ENCODE measurements around the gene SERPINB13.

GRCh38 chr18:61876980-61877645 lies 15.7 kb downstream of the RNF152 start:
- PRO-cap = no peak

GRCh38 chr18:62089205-62089653 lies 97.6 kb downstream of the PIGN start:
- PRO-cap = no peak

DNA sequence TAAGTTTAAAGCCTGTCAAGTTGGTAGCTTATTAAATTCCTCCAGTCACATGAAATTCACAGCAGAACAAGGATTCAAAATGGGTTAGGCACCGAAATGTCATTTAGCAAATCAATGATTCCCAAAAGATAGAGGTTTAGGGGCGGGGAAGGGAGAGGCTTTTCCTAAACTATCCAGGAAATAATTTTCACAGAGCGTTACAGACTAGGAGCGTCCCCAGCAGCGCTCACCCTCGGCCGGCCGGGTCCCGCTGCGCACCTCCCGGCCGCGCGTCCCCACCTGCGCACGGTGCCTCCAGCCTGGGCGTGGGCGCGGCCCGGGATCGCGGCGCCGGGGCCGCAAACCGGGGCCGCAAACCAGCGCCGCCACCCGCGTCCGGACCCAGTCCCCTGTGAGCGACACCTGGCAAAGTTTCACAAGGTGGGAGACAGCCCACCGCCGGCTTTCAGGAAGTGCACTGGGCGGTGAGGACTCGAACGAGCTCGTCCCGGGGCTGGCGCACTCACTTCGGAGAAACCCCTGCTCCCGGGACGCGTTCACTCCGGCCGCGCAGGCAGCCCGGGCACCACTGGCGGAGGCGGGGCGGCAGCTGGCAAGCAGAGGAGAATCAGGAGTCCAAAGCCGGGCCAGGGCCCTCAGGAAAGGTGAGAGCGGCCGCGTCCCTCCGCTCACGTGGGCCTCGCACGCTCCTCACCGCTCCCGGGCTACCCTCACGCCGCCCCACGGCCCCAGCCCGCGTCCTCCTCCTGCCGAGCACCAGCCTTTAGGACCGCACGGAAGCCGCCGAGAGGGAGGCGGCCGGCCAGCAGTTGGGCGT lies 535 bp upstream of the ZCCHC2 start:
- PRO-cap = bidirectional peak, plus-strand start outside the sequence, minus-strand start at position 759 of the sequence

DNA sequence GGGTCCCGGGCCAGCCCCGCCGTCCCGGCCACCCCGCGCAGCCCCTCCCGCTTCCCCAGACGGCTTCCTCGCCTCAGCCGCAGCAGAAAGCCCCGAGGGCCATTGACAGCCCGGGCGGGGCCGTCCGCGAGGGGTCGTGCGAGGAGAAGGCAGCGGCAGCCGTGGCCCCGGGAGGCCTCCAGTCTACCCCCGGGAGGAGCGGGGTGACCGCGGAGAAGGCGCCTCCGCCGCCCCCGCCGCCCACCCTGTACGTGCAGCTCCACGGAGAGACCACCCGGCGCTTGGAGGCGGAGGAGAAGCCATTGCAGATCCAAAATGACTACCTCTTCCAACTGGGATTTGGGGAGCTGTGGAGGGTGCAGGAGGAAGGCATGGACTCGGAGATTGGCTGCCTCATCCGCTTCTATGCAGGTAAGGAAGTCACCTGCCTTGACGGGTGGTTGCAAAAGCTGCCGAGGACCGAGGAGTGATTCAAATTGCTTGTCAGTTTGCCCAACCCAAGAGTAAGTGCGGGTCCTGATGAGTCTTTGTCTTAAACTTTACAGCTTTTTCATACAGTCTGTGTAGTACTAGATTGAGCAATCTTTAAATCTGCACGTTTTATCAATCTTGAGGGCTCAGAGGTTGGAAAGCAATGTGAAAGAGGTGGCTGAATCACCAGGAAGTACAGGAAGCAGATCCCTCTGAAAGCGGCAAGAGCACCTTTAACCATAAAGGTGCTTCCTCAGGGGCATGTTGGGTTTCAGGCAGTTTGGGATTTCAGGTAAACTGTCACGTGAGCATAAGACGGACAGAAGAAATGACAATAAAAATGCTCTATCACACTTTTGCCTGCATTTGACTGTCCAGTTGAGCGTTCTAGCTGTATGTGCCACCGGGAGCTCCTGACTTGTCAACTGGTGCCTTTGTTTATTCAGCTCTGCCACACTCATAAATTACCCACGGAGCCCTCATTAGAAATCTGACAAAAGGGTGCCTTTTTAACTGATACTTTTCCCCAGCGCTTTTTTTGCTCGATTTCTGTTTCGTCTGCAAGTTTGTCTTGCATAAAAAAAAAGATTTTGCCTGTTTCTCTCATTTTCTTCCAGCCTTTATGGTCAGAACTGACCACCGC lies 1.9 kb downstream of the PHLPP1 start:
- PRO-cap = bidirectional peak, plus-strand start at position 187 of the sequence, minus-strand start at position 69 of the sequence; unidirectional peak, minus-strand start at position 892 of the sequence

DNA sequence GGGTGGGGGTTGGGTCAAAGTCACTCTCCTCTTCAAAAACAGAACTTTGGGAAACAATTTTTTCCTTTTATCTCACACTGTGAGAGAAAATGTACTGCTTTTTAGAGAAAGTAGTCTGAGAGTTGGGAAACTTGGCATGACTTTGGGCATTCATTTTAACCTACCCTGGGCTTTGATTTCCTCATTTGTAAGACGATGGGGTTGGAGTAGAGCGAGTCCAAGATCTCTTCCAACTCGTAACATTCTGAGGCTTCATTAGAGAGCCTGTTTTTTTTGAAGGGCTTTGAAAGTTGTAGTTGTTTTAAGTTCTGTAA lies 8.3 kb downstream of the PHLPP1 start:
- PRO-cap = unidirectional peak, plus-strand start at position 190 of the sequence

DNA sequence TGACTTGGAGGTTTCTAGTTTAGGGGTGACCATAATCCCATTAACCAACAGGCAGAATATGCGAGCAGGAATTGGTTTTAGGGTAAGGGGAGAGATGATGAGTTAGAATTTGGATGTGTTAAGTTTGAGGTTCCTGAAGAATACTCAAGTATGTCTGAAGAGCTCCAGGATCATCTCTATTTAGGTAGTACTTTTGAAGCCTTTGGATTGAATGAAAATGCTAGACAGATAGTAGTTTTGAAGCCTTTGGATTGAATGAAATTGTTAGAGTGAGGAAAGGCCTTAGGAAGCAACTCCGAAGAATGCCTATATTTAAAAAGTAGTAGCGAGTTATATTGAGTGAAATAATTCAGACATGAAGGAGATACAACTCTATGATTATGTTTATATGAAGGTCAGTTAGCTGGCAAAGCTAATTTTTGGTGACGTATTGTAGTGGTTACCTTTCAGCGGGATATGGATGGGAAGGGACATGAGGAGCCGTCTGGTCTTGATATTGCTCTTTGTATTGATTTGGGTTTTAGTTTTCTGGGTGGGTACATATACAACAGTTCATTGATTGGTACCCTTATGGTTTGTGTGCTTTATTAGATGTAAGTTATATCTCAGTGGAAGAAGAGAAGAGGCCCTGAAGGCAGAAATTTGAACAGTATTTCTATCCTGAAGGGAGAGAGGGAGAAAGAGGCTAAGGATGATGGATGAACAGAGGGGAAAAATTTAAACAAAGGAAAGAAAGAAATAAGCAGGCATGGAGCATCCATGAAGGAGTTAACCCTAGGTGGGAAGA lies 23.8 kb downstream of the PHLPP1 start:
- PRO-cap = no peak

- PRO-cap = no peak
Observed at GRCh38 chr18:63105730-63106525, 213.6 kb downstream of the BCL2 start.

DNA sequence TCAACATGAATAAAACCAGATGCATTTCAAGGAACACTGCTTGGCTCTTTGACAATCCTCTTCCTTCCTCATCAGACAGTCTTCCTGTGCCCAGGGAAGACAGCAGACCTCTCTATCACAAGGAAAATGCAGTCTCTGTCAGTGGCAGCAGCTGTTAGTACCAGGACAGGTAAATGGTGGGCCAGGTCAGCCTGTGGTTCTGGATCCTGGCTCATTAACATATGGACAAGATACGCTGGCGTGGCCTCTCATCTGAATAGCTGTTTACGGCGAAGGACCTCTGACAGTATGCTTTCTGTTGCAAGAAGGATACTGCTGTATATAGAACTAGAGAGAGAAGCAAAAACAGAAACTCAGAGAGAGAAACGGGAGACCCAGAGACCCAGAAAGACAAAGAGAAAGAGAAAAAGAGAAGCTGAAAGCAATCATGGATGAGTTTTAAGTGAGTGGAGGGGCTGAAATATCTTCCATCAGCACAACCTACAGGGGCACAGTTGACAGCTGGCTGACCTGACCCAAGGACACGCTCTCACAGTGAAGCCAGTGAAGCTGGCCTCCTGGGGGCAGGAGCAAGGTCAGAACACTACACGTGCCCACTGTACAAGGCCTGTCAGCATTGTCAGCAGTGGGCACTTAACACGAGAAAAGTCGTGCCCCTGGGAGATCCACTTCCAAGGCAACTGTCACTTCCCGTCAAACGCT lies 176.6 kb downstream of the BCL2 start:
- PRO-cap = no peak

- PRO-cap = no peak
Observed at GRCh38 chr18:63158943-63159619, 160.5 kb downstream of the BCL2 start.

DNA sequence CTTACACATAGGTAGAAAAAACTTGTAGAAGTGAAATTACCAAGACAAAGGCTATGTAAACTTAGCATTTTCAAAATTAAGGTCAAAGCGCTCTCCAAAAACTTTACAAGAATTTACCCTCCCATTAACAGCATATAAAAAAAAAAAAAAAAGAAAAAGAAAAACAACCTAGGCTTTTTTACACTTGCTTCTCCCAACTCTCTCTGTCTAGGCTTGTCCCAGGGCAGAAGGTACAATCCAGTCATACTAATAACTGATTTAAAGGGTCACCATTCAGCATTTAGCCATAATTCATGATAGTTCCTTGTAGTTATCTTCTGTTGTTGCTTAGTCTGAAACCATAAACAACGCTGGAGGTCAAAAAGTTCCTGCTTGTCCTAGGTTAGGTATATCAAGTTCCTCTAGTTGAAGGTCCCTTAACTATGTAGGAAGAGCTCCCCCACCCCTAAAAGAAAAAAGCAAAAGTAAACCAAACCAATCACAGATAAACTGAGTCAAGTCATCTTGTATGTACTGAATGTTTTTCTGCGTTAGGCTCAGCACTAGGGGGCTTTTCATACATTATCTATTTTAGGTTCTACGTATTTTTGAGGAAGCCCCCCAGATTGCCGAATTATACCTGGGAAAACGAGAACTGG lies 130.4 kb downstream of the BCL2 start:
- PRO-cap = no peak

GRCh38 chr18:63258553-63259897 lies 60.5 kb downstream of the BCL2 start:
- PRO-cap = no peak

DNA sequence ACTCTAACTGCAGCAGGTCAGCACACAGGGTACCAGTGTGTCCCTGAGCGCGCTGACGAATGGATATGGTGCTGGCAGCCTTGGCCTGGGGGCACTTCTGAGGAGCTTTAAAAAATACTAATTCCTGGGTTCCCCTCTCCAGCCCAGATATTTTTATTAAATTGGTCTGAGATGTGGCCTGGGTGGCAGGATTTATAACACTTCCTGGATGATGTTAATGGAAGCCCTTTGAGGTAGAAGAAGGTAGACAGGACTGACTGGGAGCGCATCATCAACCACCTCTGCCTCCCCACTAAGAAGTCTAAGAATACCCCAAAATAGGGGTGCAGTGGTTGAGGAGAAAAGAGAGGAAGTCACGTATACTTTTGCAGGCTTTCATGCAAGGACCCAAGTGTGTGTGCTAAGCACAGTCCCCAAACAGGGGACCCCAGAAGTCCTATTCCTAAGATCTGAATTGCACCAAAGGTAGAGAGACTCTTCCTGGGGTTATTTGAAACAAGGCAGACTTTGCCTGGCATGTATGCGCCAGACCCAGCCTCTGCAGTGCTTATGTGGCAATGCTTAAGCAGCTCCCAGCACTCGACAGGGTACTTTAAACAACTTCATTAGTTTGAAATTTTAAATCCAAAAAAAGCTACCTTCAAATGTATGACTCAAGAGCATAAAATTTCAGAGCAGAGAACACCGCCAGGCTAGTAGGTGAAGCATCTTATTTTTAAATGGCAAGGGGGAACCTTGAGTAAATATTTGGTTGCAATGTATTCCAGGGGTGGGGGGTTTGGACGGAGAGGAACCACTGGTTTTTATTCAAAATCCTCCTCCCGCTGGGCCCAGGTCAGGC lies 35.3 kb downstream of the BCL2 start:
- PRO-cap = no peak

GRCh38 chr18:63319264-63319621 lies 326 bp downstream of the BCL2 start:
- PRO-cap = no peak

DNA sequence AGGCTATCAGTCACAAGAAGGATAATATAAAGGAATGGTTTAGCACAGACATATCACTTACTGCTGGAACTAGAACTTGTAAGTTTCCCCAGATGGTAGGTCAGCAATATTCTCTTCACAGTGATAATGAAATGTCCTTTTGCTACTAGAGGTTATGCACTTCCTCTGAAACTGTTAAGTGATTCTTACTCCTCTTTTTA lies 19.4 kb downstream of the VPS4B start:
- PRO-cap = no peak

DNA sequence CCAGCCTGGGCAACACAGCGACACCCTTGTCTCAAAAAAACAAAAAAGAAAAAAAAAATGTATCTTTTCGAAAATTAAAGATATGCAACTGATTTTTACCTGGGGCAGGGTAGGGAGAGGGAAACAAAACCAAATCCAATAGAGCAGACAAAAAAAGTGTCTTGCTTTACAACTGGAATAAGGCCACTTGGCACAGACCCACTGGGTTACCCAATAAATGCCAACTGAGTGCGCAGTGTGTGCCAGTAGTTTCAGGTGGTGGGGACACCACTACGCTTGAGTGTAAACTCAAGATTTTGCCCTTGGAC lies 16.4 kb downstream of the VPS4B start:
- PRO-cap = no peak

GRCh38 chr18:63477714-63478550 lies 1.2 kb downstream of the SERPINB5 start:
- PRO-cap = no peak

- PRO-cap = no peak
Observed at GRCh38 chr18:63586832-63587665, at the start of gene SERPINB13. SERPINB13 (plus strand) TSS chr18:63587343.

DNA sequence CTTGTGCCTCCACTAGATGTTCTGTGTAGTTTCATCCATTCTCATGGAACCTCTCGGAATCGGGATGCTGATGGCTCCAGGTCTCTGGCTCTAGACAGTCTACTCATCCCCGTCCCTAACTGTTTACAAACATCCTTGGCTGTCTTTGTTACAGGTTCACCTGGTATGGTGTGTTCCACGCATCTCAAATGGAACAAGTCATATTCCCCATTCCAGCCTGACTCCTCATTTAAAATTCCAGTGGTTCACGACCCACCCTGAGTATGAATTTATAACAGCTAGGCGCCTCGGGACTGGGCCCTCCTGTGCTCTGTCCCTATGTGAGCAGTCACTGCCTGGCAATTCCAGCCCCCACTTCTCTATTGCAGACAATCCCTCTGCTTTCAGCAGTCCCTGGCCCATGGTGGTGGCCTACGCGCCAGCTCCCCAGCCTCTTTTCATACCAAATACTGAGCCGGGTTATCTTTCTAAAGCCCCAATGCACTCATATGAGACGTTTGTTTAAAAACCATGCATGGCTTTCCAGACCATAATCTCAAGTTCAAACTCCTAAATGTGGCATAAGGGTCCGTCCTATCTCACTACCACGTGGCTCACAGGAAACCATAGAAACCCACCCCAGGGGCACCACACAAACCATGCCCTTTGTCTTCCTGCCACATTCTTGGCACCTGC lies 1.5 kb downstream of the SERPINB8 start:
- PRO-cap = unidirectional peak, minus-strand start at position 316 of the sequence

GRCh38 chr18:63979669-63980158 lies 9.8 kb downstream of the SERPINB8 start:
- PRO-cap = no peak

DNA sequence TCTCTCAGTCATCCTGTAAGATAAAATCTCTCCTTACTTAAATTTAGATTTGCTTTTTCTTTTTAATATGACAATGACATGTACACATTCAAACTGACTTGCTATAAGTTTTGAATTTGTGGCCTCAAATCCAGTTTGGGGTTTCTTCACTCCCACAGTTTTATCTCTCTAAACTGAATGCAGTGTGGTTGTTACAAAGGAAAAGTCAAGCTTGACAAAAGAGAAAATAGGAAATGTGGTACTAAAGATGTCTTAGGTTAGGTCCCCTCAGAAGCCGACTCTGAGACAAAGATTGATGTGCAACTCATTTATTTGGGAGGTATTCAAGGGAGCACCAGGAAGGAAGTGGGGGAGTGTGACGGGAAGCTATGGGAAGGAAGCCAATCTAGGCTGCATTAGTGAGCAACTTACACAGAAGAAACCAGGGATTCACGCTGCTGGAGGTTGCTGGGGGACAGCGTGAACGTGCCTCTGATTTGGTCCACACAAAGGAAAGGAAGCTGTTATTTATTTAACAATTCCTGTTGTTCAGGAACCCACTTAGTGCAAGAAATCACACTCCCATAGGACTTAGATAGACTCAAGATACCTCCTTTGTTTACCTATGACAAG lies 306.8 kb downstream of the SERPINB8 start:
- PRO-cap = no peak